Mesangial cell (primary cell): ENCODE measurements around a stretch of chr15.

DNA sequence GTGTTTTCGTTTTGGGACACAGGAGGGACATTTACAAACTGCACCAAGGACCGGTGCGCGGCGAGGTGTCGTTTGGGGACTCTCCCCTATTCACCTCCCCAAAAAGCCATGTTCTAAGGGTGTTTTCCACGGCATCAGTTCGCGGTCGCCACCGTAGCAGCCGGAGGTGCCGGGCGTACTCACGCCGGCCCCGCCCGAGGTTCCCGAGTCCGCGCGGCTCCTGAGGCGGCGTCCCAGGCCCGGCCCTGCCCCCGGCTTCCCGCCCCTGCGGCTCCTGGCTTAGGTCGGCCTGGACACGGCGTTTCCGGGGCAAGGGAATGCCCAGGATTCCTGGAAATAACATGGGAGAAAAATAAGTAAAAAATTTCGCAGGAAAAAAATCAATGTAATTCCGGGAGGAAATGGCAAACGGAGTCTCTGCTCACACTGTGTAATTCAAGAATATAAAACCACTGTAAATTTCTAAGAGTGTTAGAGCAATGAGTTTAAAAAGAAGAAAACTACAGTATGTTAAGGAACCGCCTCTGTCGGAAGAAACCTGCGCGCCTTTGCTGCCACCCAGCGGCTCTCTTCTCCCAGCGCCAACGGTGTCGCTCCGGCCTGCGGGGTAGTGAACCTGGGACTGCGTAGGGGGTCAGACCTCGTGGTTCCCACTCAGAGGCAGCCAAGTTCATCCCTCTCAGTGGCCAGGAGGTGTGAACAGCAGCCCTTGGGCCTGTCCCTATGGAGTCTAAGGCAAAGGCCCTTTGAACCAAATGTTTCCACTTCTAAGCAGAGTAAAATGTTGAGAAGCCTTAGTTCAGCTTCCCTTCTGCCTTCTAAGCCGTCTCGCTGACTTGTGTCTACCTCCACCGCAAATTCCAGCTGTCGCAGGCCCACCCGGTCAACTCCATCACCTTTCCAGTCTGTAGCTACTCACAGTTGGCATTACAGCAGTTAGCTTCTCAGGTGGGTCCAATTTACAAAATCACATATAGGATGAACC lies 746 bp upstream of the RAB27A start:
- RAMPAGE, long total RNA, result no peak

GRCh38 chr15:55360285-55361079 lies 41.5 kb downstream of the PIGB start:
- RAMPAGE, long total RNA, result no peak

DNA sequence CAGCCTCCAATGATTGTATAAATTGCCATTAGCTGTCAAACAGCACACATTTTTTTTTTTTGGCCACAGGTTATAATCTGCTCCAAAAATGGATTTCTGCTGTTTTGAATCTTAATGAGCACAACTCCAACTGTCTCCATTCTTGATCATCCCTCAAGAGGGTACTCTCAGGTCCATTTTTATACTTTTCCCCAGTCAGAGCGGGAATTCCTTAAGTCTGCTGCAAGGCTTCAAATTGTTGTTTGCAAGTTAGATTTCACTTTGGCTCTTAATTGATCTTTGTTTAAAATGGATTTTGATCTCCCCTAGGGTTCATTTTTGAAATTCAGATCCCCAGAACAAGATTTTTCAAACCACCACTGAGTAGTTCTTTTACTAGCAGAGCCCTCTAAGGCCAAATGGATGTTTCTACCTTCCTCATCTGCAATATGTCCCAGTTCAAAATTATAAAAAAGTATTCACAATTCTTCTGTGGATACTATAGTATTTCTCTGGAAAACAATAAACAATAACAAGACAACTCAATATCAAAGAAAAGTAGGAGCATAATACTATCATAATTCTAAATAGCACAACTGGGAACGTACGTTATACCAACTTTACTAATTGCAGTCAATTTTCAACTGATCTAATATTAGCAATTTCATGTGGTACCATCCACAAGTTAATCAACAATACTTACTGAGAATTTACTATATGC lies 36.9 kb upstream of the DNAAF4 start:
- RAMPAGE, long total RNA, result no peak

DNA sequence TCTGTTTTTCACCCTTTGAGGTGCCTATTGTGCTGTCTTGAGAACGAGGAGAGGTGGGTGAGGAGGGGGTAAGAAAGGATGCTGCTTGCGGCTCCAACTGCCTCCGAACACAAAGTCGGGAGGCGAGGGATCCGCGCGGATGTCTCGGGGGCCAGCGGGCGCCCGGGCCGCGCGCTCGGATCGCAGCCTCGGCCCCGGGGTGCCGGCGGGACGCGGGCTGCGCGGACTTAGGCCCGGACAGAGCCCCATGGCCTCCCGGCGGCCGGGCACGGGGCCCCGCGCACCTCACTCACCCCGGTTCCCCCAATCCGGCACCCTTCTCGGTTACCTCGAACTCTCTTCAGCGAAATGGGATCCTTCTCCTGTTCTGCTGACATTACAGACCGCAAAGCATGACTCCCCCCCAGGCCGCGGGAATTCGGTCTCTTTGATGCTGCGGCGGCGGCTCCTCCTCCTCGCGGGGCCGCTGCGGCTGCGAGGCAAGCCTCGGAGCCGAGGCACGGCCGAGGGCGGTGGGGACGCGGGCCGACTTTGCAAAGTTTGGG lies 566 bp downstream of the PYGO1 start:
- RAMPAGE, long total RNA, result no peak

DNA sequence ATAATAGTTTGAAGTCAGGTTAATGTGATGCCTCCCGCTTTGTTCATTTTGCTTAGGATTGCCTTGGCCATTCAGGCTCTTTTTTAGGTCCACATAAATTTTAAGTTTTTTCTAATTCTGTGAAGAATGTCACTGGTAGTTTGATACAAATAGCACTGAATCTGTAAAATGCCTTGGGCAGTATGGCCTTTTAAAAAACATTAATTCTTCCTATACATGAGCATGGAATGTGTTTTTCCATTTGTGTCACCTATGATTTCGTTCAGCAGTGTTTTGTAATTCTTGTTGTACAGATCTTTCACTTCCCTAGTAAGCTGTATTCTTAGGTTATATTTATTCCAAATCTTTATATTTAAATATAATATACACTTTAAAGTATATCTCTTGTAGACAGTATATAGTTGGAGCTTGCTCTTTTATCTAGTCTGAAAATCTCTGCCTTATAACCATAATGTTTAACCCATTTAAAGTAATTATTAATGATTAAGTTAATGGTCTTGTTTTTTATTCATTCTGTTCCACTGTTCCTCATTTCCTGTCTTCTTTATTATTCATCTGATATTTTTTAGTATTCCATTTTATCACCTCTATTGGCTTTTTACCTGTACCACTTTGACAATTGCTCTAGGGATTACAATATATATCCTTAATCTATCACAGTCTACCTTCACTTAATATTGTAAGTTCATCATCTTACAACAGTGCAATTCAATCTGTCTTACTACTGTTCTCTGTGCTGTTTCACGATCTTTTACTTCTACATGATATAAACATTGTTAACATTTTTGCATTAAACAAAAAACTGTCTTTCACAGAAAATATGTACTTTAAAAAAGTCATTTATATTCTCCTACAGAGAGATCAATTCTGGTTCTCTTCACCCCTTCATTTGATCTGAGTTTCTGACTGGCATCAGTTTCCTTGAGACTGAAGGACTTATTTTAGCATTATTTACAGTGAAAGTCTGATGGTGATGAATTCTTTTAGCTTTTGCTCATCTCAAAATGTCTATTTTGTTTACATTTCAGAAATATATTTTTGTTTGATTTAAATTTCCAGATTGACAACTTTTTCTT lies 22.3 kb downstream of the RFX7 start:
- RAMPAGE, long total RNA, result no peak

DNA sequence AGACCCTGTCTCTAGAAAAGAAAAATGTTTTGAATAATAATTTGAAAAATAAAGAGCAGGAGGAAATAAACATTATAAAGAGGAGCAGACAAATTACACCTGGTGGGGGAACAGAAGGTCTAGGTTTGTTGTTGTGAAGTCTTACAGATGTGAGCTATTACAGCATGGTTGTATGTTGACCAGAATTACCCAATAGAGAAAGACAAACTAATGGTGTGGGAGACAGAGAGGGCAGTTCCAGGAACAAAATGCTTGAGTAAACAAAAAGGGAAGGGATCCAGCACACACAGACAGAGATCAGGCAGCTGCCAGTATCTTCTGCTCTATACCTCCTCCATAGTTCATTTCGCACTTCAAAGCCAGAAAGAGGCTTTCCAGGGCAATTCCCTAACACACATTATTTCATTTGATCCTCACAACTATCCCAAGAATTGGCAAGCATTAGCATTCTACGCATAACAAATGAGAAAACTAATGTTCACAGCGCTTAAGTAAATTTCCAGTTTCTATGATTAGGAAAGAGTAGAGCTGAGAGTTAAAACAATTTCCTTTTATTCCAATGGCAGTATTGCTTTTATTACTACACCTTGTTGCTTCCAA lies 39.6 kb upstream of the ZNF280D start:
- RAMPAGE, long total RNA, result no peak

GRCh38 chr15:56927474-56928232 lies 9.2 kb downstream of the TCF12 start:
- RAMPAGE, long total RNA, result no peak

DNA sequence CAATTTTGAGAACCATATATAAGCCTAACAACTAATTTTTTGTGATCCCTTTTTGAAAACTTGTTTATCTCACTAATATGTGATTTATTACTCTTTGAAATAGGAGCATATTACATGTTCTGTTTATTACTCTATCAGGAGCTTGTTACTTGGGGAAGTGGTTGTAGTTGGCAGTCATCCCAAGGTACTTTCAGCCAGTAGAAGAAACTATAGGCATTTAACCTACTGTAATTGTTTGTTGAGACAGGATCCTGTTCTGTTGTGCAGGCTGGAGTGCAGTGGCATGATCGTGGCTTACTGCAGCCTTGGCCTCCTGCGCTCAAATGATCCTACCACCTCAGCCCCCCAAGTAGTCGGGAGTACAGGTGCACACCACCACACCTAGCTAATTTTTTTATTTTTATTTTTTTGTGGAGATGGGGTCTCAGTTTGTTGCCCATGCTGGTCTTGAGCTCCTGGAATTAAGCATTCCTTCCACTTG lies 195.7 kb downstream of the TCF12 start:
- RAMPAGE, long total RNA, result no peak

- RAMPAGE, long total RNA, result no peak
Observed at GRCh38 chr15:57259560-57260111, 116.7 kb upstream of the CGNL1 start.

DNA sequence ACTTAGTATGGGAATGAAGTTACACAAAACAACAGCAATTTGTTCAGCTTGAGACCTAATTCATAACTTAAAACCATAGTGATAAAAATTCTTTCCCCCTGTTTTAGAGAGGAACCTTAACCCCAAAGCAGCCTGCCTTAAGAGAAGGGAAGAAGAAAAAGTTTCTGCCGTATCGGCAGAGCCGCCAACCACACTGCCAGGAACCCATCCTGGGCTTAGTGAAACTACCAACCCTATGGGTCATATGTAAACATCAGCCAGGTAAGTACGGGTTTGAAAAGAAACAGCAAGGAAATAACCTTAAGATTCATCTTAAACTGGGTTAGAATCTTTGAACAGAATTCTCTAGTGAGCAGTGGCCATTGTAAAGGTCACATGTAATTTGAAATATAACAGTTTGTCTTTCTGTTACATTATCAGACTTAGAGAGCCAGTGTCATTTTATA lies 93.9 kb upstream of the CGNL1 start:
- RAMPAGE, long total RNA, result no peak

GRCh38 chr15:57306712-57307346 lies 69.5 kb upstream of the CGNL1 start:
- RAMPAGE, long total RNA, result no peak

DNA sequence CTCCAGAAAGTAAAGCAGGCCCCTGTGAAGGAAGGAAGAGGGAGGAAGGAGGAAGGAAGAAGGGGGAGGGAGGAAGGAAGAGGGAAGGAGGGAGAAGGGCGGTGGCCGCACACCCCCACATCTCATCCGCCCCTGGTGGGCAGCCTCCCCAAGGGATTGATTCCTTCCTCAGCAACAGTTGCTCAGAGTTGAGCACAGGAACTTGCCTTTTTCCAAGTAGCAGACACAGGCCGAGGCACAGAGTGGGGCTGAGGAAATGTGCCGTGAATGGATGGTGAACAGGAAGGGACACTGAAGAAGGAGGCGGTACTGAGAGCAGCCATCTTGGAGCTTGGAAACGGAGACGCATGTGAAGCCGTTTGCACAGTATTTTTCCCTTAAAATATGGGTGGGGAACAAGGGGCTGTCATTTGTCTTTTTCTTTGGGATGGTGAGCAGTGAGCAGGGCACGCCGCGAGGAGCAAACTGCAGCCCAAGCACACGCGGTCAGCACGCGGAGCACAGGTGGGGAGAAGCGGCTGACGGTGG lies 57.4 kb upstream of the CGNL1 start:
- RAMPAGE, long total RNA, result no peak

DNA sequence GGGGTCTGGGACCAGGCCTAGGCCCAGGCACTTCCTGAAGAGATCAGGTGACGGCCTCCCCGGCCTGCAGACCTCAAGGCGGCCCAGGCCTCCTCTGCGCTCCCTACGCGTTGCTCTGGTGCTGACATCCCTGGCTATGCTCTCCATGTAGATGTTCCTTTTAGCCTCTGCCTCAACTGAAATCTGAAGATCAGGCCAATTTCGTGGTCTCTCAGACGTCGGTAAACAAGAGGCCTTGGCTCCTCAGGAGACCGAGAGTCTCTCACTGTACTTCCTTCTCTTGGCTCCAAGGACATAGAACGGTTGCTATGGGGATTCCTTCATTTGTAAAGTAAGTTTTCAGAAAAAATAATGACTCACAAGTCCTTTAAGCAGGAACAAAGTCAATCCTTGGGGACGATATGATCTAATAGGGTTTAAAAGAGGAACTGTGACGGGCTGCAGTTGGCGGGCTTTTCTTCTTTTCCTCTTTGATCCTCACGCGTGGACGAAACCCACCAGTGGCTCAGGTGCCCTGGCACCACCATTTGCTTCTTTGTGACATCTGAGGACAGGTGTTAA lies 55.6 kb upstream of the CGNL1 start:
- RAMPAGE, long total RNA, result no peak

DNA sequence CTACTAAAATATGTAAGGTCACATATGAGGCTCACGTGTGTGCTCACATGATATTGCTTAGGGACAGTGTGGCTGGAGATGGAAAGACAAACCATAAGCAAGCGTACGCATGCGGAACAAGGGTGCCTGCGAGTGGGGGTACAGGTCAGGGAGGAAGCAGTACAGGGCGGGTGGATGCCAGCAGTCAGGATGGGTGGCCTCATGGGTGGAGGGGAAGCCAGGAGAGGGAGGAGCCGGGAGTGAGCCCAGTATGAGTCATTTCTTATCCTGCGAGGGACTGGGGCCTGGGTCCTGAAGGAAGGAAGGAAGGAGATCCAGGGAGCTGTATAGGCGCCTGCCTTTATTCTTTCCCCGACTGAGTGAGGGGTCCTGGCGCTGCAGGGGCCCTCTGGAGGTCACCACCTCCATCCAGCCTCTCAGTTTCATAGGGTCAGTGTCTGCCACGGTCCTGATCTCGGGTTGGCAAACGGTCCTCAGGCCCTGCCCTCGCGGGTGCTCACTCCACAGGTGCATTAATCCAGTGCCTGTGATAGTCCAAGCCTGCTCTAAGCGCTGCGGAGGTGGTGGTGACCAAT lies 42.0 kb upstream of the CGNL1 start:
- RAMPAGE, long total RNA, result no peak

DNA sequence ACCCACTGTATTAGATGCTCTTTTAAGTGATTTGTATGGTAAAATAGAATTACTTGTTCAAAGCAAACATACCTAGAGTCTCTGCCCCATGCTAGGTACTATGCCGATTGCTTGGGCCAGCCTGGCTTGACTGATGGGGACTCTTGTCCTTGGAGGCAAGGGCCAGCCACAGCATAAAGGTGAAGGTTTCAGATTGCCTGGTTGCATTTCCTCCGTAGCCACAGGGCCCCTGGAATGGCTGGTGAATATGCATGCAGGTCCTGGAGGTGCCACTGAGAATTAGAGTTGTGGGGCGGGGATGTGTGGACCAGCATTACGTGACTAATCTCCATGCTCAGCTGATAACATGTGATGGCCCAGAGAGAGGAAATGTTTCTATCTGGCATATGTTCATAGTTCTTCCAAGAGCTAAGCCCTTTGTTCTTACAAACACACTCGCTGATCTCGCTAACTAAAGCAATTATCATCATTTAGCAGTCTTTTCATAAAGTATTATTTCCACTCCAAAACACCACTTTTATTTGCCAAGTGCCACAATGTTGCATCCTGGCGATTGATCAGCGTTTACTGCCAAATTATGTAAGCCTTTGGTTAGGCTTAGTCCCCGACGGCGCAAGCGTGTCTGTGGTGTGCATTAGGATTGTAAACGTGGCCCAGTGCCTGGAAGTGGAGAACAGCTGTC lies 55.8 kb downstream of the CGNL1 start:
- RAMPAGE, long total RNA, result no peak

DNA sequence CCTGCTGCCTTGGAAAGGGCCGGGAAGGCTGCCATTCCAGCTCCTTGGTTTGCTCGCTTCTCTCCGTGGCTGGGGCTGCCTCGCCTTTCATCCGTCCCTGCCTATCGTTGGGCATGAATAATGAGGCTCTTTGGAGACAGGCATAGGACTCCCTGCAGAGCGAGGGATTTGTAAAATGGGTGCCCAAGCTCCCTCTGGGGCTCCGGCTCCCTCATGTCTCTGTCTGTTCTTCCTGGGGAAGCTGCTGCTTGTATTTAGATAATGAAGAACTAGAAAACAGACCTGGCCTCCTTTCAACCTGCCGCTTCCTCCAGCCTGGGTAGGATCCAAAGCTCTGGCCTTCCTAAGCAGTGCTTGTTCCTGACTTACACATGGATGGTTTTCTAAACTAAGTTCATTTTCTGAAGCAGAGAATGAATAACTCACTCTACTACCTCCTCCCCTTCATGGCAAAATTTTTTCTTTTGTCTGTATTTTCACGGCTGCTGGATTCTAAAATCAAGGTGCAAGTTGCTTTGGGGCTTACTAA lies 37.0 kb upstream of the MYZAP start:
- RAMPAGE, long total RNA, result no peak

GRCh38 chr15:57561320-57561724 lies 30.4 kb upstream of the MYZAP start:
- RAMPAGE, long total RNA, result no peak

GRCh38 chr15:57617966-57618362 lies 26.3 kb downstream of the MYZAP start:
- RAMPAGE, long total RNA, result no peak

- RAMPAGE, long total RNA, result no peak
Observed at GRCh38 chr15:57667017-57667945, 39.2 kb upstream of the POLR2M start.

- RAMPAGE, long total RNA, result no peak
Observed at GRCh38 chr15:57923345-57923740, 142.2 kb downstream of the ALDH1A2 start.